Subcutaneous preadipocyte (primary cell): ENCODE measurements around a stretch of chr18.

DNA sequence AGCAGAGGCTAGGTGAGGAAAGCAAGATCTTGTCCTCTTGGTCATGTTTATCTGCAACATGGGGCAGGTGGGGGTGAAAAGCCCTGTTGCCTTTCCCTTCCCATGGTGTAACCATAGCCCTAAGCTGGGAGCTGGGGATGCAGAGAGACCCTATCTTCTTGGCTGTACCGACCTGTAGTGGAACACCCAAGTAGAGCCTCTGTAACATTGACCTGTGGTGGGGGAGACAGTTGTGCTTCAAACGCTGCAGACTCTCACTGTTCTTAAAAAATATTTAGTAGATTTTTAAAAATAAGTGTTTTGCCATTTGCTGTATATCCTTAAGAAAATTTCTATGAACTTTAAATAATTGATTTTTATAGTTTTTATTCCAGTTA, 247.3 kb upstream of the SMIM21 start:
- CAGE, long polyA plus RNA: no peak

- CAGE, long polyA plus RNA: no peak
These were observed 11.6 kb downstream of the ZNF516 start for GRCh38 chr18:76483096-76484135.

GRCh38 chr18:76496032-76496583, 1.1 kb upstream of the ZNF516 start:
- CAGE, long polyA plus RNA: no peak

- CAGE, long polyA plus RNA: no peak
These were observed 33.6 kb upstream of the ZNF516 start for GRCh38 chr18:76528285-76529391.

- CAGE, long polyA plus RNA: no peak
These were observed 70.1 kb upstream of the ZNF516 start for GRCh38 chr18:76564996-76565703.

DNA sequence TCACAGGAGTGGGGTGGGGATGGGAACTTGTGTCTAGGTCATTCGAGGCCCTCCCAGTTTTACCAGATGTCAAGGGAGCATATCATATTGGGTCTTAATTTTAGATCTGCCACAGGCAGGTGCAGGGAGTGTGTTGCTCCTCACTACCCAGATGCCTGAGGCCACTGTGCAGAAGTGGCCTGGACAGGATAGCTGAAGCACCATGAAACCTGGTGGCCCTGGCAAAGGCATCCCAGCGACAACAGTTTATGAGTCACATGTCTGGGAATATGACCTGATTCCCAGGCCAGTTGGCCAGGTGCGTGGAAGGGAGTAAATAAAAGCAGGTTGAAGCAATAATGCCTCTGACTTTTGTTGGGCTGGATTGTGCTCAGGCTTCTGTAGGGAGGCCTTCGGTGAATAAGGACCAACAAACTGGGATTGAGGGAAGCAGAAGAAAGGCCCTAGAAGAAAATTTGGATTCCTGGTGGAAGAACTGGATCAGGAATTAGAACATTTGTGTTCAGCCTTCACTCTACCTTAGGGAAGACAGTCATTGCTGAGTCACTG, 78.3 kb upstream of the ZNF516 start:
- CAGE, long polyA plus RNA: no peak

DNA sequence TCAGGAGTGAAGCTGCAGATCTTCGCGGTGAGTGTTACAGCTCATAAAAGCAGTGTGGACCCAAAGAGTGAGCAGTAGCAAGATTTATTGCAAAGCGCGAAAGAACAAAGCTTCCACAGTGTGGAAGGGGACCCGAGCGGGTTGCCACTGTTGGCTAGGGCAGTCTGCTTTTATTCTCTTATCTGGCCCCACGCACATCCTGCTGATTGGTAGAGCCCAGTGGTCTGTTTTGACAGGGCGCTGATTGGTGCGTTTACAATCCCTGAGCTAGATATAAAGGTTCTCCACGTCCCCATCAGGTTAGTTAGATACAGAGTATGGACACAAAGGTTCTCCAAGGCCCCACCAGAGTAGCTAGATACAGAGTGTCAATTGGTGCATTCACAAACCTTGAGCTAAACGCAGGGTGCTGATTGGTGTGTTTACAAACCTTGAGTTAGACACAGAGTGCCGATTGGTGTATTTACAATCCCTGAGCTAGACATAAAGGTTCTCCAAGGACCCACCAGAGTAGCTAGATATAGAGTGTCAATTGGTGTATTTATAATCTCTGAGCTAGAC, 104.3 kb upstream of the ZNF516 start:
- CAGE, long polyA plus RNA: no peak

GRCh38 chr18:76822203-76822335, 288 bp upstream of the ZNF236 start:
- CAGE, long polyA plus RNA: no peak

GRCh38 chr18:76965595-76966188, 143.3 kb downstream of the ZNF236 start:
- CAGE, long polyA plus RNA: no peak

DNA sequence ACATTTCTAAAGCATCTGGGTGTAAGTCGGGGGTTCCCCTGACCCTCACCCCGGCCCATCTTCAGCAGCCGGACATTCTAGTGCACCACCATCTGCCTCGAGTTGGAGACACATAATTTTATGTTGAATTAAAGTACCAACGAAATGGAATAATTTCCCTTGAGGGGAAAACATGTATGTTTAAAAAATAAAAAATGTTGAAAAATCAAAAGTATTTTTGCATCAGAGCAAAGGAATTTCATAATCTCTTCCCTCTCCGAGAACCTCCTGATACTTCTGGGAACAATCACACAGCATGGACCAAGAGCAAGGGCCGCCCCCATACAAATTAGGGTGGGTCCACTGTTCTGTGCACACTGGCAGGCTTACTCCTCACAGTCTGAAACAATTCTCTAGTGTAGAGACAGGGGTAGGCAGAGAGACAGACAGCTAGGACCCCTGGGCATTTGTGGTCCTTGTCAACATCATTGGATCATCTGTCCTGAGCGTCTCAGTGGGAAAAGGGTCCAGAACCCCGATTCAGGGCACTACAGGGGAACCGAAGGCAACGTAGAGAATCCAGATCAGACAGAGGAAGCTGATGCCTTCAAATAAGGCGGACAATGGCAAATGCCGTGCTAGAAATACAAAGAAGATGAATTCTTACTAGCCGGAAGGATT, 29.1 kb downstream of the MBP start:
- CAGE, long polyA plus RNA: no peak

GRCh38 chr18:77103978-77104632, 28.5 kb downstream of the MBP start:
- CAGE, long polyA plus RNA: no peak

DNA sequence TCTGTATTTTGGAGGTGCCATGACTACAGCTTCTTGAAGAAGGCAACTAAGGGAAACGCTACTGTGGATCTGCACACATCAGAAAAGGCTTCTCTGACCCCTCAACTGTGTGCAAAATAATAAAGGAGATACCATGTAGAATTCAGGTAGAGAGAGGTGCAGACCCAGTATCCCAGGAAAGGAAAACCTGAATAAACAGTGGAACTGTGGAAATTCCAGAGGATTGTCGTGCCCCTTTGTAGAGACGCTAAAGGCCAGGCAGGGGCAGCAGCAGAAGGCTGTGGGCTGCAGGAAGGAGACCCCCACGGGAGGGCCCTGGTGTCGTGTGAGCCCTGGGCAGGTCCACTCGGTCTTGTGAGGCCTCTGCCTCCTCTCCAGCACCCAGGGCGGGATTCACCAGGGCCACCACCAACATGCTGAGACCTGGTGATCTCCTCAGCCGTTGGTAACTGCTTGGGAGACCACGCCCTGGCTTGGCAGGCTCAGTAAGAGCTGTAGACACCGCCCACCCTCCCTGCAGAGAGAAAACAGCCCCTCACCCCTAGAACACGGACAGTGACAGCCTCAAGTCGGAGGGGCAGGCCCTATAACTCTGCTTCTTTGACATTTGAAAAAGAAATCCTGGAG, 21.2 kb downstream of the MBP start:
- CAGE, long polyA plus RNA: no peak

GRCh38 chr18:77118758-77119280, 13.8 kb downstream of the MBP start:
- CAGE, long polyA plus RNA: no peak

- CAGE, long polyA plus RNA: no peak
These were observed 7.6 kb downstream of the MBP start for GRCh38 chr18:77124645-77125681.

DNA sequence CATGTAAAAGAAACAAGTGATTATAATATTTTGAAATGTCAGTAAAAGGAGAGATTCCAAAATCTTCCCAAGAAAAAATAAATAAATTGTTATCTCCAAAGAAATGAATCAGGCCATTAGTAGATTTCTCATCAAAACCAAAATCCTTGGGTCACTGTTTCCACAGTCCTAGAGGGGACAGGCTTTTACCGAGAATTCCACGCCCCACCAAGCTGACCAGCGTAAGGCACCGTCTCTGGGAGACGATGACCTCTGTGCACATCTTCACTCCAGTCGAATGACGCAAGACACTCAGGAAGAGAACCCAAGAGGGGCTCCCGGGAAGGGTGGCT, 573.0 kb upstream of the SALL3 start:
- CAGE, long polyA plus RNA: no peak

- CAGE, long polyA plus RNA: no peak
These were observed 131.3 kb downstream of the ATP9B start for GRCh38 chr18:79200615-79200823.

DNA sequence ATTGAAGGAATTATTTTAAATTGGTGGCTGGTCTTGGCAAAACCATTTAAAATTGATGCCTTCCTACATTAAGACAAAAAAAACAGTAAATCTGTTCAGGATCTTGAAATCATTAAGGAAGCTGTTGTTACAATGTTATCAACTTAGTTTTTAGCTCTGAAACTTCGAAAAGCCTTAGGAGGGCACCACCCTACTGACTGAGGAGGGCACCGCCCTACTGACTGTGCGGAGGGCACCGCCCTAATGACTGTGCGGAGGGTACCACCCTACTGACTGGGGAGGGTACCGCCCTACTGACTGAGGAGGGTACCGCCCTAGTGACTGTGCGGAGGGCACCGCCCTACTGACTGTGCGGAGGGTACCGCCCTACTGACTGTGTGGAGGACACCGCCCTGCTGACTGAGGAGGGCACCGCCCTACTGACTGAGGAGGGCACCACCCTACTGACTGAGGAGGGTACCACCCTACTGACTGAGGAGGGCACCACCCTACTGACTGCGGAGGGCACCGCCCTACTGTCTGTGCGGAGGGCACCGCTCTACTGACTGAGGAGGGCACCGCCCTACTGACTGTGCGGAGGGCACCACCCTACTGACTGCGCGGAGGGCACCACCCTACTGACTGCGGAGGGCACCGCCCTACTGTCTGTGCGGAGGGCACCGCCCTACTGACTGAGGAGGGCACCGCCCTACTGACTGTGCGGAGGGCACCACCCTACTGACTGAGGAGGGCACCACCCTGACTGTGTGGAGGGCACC, 150.2 kb upstream of the NFATC1 start:
- CAGE, long polyA plus RNA: no peak

DNA sequence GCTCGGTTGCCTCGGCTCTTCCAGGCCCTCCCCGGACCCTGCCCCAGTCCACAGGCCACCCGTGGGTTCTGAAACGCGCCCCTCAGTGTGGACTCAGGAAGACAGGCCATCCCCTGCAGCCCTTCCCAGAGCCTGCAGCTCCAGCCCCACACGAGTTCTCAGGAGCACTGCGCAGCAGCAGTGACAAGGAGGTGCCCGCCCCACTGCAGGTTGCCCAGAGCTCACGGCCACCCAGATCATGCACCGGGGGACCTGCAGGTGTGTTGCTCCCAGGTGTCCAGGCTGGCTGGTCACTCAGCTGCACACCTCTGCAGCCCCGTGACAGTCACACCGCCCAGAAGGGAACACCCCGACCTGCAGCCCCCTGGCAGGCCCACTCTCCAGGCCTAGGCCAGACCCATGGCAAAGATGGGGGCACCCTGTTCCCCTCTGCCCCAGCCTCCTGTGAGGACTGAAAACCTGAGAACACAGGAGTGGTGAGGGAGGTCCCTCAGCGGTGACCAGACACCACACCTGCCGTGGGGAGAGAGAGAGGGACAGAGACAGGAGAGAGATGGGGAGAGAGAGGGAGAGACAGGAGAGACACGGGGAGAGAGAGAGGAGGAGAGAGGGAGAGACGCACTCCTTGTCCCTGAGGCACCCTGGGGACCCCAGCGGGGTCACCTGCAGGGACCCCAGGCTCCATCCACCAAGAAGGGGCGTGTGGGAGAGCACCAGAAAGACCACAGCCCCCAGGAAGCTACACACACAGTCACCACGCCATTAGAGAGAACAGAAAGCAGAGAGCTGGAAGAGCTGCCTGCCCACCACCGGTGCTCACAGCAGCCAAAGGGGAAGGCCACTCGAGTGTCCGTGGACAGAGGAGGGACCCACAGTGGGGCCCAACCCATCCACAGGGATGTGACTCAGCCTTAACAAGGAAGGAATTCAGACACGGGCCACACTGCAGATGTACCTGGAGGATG, 11.9 kb upstream of the NFATC1 start:
- CAGE, long polyA plus RNA: no peak

- CAGE, long polyA plus RNA: no peak
These were observed 6.1 kb downstream of the NFATC1 start for GRCh38 chr18:79401721-79402349.

DNA sequence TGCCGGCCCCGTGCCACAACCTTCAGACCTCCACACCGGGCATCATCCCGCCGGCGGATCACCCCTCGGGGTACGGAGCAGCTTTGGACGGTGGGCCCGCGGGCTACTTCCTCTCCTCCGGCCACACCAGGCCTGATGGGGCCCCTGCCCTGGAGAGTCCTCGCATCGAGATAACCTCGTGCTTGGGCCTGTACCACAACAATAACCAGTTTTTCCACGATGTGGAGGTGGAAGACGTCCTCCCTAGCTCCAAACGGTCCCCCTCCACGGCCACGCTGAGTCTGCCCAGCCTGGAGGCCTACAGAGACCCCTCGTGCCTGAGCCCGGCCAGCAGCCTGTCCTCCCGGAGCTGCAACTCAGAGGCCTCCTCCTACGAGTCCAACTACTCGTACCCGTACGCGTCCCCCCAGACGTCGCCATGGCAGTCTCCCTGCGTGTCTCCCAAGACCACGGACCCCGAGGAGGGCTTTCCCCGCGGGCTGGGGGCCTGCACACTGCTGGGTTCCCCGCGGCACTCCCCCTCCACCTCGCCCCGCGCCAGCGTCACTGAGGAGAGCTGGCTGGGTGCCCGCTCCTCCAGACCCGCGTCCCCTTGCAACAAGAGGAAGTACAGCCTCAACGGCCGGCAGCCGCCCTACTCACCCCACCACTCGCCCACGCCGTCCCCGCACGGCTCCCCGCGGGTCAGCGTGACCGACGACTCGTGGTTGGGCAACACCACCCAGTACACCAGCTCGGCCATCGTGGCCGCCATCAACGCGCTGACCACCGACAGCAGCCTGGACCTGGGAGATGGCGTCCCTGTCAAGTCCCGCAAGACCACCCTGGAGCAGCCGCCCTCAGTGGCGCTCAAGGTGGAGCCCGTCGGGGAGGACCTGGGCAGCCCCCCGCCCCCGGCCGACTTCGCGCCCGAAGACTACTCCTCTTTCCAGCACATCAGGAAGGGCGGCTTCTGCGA, 15.0 kb downstream of the NFATC1 start:
- CAGE, long polyA plus RNA: no peak